Right ventricle myocardium (tissue), 1 donor: ENCODE measurements around the genes DOK3 and RASGEF1C.

- PRO-cap, 2 experiments: peak in 2 of 2 experiments; most common plus-strand start chr5:177477123 (in 2)
These were observed 3.1 kb upstream of the DBN1 start for GRCh38 chr5:177476275-177477269.

GRCh38 chr5:177502977-177504158 lies 6.0 kb upstream of the PDLIM7 start:
- PRO-cap, 2 experiments: no peak in any of the 2 experiments

GRCh38 chr5:177509381-177510261 lies at the start of gene DOK3:
TSS of gene DOK3 (minus strand) at chr5:177509826.
- PRO-cap, 2 experiments: peak in 2 of 2 experiments; most common minus-strand start chr5:177509586 (in 2)

GRCh38 chr5:177531142-177531702 lies 14.5 kb upstream of the DDX41 start:
- PRO-cap, 2 experiments: no peak in any of the 2 experiments

GRCh38 chr5:177537679-177538232 lies 16.6 kb downstream of the FAM193B start:
- PRO-cap, 2 experiments: no peak in any of the 2 experiments

DNA sequence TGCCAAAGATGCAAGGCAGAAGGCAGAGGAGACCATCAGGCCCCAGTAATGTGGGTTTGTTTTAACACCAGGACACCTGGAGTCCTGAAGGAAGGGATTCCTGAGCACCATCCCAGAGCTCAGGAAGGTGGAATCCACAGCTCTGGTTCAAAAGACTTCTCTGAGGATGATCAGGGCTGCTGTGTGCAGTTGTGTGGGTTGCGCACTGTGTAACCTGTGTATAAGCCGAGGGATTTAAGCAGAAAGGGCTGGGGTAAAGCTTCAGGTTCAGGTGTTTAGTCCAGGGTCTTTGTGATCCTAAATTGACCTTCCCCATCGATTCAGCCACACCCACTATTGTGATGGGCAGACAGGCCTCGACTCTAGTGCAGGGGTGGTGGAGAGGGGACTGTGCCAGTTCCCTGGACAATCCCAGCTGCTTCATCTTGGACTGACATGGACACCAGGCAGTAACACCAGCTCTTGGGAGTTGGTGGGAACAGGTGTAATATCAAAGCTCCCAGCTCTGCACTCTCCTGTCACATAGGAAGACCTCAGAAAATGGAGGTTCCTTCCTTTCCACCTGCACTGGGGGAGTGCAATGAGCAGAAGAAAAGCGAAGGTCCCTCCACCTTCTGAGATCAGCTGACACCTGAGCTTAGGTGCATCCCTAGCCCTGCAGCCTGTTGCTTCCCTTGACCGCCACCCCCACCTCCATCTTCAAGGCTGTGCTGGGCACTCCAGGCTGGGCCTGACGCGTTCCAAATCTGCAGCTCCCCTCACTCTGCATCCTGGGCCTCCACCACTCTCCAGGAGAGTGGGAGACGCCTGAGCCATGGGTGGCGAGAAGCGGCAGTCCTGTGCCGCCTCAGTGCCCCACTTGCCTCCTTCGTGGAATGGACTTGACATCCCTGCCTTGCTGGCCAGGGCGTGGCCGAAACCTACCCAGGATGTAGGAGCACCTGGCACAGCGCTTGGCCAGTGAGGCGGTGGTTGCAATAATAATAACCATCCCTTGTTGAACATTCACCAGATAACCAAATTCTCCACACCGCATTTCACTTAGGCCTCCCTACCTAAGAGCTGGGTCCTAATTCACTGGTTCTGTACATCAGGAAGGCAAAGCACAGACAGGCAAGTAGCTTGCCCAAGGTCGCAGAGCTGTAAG lies 11.3 kb downstream of the B4GALT7 start:
- PRO-cap, 2 experiments: no peak in any of the 2 experiments

- PRO-cap, 2 experiments: no peak in any of the 2 experiments
These were observed 10.6 kb upstream of the PROP1 start for GRCh38 chr5:178006650-178007088.

GRCh38 chr5:178442438-178443014 lies 147.7 kb downstream of the COL23A1 start:
- PRO-cap, 2 experiments: no peak in any of the 2 experiments

- PRO-cap, 2 experiments: peak in 2 of 2 experiments; most common plus-strand start chr5:178542704 (in 2); most common minus-strand start chr5:178542517 (in 2)
These were observed 47.7 kb downstream of the COL23A1 start for GRCh38 chr5:178542396-178542973.

DNA sequence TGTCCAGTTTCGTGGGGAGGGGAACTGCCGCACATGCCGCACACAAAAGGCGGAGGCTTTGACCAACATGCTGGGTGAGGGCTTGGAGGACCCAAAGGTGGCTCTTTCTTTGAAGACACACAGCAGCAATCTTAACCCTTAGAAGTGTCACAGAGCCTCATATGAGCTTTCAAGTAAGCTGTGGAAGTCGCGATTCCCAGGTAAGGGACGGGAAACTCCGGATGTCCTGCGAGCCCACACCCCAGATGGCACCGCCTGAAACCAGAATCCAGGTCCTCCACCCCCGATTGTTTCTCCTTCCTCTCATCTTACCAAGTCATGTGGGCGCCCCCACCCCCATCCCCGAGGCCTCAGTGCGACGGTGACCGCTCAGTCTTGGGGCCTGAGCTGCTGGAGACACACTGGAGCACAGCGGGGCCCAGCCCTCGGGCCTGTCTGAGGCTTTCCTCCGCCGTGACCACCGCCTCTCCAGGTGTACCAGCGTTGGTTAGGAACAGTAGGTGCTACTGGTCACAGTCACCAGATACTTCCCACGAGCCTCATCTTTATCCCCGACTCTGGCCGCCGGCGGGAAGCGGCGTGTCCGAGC lies 1.1 kb downstream of the COL23A1 start:
- PRO-cap, 2 experiments: no peak in any of the 2 experiments

GRCh38 chr5:178642339-178642610 lies 15.4 kb upstream of the CLK4 start:
- PRO-cap, 2 experiments: no peak in any of the 2 experiments

- PRO-cap, 2 experiments: no peak in any of the 2 experiments
These were observed 362 bp downstream of the ZNF454 start for GRCh38 chr5:178941310-178941809.

- PRO-cap, 2 experiments: no peak in any of the 2 experiments
These were observed 86.0 kb downstream of the ZNF354C start for GRCh38 chr5:179145999-179146745.

GRCh38 chr5:179275567-179276420 lies 69.5 kb downstream of the ADAMTS2 start:
- PRO-cap, 2 experiments: no peak in any of the 2 experiments

GRCh38 chr5:179729022-179729760 lies 3.4 kb upstream of the MAML1 start:
- PRO-cap, 2 experiments: no peak in any of the 2 experiments

DNA sequence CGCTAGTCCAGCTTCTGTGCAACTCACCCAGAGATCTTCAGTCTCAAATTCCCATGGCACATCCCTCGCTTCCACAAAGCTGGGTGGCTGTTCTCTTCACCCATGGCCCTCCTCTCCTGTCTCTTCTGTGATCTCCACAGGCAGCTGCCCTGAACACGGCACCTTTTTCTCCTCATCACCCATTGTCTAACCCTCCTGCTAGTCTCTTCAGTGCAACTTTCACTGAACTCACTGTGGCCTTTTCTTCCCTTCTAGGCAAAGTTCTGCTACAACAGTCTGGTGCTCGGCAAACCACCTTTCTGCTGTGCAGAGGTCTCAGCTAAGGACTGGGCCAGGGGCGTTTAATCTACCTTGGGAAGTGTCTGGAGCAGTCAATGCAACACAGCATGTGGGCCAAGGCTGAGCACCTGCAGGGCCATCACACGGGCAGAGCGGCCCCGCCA lies 65.5 kb upstream of the TBC1D9B start:
- PRO-cap, 2 experiments: no peak in any of the 2 experiments

GRCh38 chr5:180208184-180208632 lies 803 bp downstream of the RASGEF1C start:
- PRO-cap, 2 experiments: no peak in any of the 2 experiments

DNA sequence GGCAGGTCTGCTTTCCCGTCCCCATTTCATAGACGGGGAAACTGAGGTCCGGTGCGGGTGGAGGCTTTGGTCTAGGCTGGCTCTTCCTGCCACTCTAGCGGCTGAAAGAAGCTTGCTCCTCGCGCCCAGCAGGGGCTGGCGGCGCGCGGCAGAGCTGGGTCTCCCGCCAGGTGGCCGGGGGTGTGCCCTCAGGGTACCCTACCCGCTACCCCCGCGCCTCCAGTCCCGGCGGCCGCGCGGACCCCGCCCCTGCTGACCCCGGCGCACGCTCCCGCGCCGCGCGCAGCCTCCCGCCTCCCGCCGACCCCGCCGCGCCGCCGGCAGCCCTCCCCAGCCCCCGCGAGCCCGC lies 404 bp downstream of the RASGEF1C start:
- PRO-cap, 2 experiments: no peak in any of the 2 experiments

GRCh38 chr5:180208982-180209628 lies at the start of gene RASGEF1C:
TSS of gene RASGEF1C (minus strand) at chr5:180209211.
- PRO-cap, 2 experiments: no peak in any of the 2 experiments

DNA sequence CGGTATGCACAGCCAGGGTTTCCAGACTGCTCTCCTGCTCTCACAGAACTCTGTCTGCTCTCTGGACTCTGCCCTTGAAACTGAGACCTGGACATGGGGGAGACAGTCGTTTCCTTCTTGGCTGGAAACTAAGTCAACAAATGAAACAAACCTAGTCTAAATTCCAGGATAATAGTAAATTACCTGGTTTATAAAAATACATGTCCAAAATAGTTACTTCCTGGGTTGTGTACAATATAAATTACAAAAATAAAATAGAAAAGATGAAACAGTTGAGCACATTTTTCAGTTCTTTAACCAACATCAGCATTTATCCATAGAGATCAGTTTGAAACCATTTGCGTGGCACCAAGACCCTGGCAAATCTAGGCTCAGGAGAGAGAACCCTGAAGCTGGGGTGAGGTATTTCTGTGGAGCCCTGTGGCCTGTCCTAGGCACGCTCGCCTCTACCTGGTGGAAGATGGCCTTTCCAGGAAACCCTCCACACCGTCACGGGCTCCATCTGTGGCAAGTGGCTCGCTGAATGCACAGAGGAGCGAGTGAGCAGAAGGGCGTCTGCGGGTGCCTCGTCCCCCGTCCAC lies 25.0 kb upstream of the RASGEF1C start:
- PRO-cap, 2 experiments: no peak in any of the 2 experiments